ENCODE data around the gene STH.

DNA sequence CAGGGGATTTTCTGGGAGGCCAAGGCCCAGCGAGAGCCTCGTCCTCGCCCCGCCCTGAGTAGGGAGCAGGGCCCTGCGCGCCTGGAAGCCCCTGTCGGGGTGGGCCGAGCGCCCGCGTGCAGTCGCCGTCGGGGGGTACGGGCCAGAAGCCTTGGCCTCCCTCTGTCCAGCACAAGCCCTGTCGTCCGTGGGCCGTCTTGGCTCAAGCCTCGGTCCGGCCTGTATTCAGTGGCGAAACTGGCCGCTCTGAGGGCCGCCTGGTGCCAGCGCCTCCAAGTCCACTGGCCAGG lies 3.6 kb upstream of the HEXIM1 start:
- PRO-cap: no peak
- RAMPAGE, long total RNA, 2 experiments: no peak in any of the 2 experiments

DNA sequence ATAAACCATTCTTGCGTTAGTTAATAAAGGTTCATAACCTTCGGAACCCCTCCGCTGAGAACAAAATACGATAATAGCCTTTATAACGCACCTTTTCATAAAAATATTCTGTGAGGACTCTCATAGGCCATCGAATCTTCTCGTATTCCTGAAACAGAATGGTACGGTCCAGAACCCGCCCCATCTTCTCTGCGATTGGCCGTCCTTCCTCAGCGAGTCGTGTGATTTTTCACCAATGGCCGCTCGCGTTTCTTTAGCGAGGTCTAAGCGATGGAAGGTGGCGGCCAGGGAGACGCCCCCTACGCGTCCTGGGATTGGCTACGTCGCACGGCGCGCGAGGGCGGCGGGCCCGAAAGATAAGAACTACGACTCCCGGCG lies 273 bp upstream of the HEXIM1 start:
- PRO-cap: bidirectional peak, plus-strand start outside the sequence, minus-strand start at position 220 of the sequence
- RAMPAGE, long total RNA, 2 experiments: start-site peak on the minus strand in 2 of 2 experiments, centred at positions 72 to 320 of the sequence, 15 reads per replicate

- PRO-cap: no peak
- RAMPAGE, long total RNA, 2 experiments: no peak in any of the 2 experiments
Observed at GRCh38 chr17:45190368-45190926, 28.8 kb downstream of the HEXIM2 start.

GRCh38 chr17:45224414-45224950 lies 2.8 kb downstream of the FMNL1 start:
- PRO-cap: no peak
- RAMPAGE, long total RNA, 2 experiments: no peak in any of the 2 experiments

- PRO-cap: no peak
- RAMPAGE, long total RNA, 2 experiments: no peak in any of the 2 experiments
Observed at GRCh38 chr17:45231480-45231742, 9.7 kb downstream of the FMNL1 start.

DNA sequence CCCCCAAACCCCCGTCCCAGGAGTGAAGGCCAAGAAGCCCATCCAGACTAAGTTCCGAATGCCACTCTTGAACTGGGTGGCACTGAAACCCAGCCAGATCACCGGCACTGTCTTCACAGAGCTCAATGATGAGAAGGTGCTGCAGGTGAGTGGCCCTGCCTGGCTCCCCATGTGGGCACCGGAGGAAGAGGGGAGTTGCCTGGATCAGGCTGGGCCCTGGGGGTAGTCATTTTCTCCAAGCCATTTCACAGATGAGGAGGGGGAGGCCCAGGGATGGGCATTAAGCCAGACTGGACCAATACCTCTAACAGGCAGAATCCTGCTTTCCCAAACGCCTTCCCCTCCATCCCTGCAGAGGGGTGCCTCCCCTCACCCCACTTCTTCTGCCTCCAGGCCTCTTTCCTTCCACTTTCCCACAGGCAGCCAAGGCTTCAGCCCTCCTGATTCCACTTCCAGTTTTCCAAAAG lies 19.5 kb downstream of the SPATA32 start:
- PRO-cap: no peak
- RAMPAGE, long total RNA, 2 experiments: no peak in any of the 2 experiments

DNA sequence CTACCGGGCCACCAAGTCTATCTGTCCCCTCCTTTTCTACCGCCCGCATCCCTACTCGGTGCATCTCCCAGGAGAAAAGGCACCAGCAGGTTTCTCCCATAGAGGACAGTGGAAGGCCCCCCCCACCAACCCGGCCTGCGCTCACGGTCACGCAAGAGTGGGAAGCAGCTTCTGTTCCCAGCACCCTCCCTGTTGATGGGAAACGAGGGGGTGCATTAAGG lies 26.8 kb upstream of the SPATA32 start:
- PRO-cap: no peak
- RAMPAGE, long total RNA, 2 experiments: no peak in any of the 2 experiments

GRCh38 chr17:45318869-45319947 lies 2.4 kb upstream of the MAP3K14 start:
- PRO-cap: no peak
- RAMPAGE, long total RNA, 2 experiments: no peak in any of the 2 experiments

DNA sequence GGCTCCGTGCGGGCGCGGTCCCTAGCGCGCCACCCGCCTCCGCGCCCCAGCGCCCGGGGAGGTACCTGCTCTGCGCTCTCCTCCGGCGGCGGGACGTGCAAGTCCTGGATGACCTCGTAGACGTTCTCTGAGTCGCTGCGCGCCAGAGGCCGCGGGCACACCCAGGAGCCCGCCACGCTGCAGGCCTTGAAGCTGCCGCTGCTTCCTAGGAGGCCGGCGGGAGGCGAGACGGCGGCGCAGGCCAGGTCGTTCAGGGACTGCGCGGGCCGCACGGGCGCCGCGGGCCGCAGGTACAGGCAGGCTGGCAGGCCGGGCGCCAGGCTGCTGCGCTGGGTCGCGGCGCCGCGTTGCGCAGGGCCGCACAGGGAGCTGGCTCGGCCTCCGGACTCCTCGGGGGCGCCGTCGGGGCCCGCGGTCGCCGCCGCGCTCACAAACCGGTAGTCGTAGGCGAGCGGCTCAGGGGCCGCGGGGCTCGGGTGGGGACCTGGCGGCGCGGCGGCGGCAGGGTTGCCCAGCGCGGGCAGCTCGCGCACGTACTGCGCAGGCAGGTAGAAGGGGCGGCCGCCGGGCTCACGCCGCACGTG lies 3.0 kb downstream of the ARHGAP27 start:
- PRO-cap: no peak
- RAMPAGE, long total RNA, 2 experiments: no peak in any of the 2 experiments

- PRO-cap: no peak
- RAMPAGE, long total RNA, 2 experiments: no peak in any of the 2 experiments
Observed at GRCh38 chr17:45438999-45439894, 6.6 kb upstream of the ARHGAP27 start.

DNA sequence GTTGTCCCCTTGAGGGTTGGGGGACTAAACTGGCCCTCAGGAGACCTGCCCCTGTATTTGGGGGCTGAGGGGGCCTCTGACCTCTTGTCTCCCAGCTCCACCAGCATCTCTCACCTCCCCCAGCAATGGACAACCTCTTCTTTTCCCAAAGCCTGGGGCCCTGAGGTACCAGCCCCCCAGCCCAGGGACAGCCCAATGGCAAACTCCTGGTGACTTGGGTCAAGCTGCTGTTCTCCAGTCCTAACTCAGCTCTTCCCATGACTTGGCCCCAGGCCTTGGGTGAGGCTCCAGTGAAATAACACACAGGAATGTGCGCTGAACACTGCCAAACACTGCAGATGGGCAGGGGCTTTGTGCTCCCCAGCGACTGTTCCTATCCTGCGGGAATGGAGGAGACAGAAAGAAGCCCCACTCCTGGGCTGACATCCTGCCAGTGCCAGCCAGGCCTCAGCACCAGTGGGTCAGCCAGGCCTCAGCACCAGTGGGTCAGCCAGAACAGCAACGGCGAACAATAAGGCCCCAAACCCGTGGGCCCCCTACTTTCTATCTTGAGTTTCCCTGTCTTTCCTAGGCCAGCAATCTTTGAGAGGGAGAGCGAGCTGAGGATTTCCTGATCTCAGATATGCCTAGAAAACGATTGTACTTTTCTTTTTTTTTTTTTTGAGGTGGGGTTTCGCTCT lies 14.6 kb upstream of the ARHGAP27 start:
- PRO-cap: no peak
- RAMPAGE, long total RNA, 2 experiments: no peak in any of the 2 experiments

DNA sequence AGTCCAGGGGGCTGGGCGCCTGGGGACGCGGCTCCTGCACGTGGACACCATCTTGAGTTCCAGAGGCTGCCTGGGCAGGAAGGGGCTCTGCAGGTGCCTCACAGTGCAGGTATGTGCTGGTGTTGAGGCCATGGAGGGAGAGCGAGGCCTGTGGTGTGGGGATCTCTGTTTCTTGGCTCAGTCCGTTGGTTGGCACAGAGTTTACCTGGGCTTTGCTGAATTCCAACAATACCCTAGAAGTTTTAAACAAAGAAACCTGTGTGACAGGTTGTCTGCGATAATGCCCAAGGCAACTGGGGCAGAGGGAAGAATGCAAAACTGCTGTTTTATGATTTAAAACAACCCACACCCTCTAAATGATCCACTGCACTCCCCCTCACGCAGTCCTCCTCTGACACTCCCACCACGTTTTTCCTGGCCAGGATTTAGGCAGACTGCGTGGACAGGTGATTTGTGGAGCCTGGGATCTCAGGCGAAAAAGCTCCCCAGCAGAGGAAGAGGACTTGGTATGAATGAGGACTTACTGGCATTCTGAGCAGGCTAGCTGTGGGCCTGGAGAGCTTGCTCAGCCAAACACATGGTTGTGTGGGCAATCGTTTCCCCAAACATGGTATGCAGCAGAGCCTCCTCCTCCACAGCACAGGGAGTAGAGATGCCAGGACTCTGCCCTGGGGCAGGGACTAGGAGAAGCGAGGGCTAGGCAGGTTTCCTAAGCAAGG lies 22.0 kb downstream of the PLEKHM1 start:
- PRO-cap: no peak
- RAMPAGE, long total RNA, 2 experiments: no peak in any of the 2 experiments

DNA sequence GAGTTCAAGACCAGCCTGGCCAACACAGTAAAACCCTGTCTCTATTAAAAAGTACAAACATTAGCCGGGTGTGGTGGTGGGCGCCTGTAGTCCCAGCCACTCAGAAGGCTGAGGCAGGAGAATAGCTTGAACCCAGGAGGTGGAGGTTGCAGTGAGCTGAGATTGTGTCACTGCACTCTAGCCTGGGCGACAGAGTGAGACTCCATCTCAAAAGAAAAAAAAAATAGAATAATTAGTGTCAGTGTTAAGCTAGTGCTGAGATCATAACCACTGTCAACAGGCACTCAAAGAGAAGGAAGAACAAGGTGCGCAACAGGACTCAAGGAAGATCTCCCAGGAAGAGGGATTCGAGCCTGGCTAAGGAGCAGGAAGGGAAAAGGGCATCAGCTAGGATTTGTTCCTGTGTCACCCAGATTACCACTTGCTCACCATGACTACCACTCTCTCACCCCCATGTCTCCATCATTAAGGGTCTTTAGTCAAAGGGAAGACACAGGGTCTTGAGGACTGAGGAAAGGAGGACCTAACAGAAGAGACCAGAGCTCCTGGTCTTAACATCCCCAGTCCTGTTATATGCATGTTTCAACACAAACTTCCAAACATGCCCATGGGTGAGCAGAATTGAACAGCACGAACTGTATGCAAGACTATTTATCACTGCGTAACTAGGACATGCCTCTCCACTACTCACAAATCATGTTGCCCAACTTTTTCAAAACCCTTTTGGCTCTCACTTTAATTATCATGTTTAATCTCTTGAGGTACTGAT lies 88.3 kb upstream of the PLEKHM1 start:
- PRO-cap: no peak
- RAMPAGE, long total RNA, 2 experiments: no peak in any of the 2 experiments

DNA sequence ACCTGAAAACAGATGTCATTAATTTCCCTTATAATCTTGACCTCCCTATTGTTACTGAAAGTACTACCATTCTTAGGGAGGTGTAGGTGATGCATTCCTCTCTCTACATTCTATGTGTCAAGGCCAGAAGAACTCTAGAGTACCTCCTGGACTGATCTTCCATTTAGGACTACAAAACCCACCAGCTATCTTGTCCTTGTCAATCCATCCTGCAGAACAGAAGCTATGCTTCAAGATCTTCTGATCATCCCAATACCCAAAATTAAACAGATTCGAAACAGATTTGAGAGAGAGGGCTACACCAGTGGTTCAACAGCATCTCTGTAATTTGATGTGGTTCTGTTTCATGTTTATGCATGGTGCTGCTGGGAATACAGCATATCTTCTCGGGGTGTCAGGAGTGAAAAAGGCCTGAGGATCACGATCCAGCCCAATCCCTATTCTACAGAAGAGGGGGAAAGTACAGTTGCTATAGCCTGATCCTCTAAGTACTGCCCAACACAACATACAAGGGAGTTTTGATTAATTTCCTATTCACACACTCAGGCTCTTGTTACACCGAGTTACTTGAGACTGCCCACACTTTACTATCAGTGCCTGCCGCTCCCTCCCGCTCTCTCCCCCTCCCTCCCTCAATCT lies 89.0 kb upstream of the PLEKHM1 start:
- PRO-cap: no peak
- RAMPAGE, long total RNA, 2 experiments: no peak in any of the 2 experiments

DNA sequence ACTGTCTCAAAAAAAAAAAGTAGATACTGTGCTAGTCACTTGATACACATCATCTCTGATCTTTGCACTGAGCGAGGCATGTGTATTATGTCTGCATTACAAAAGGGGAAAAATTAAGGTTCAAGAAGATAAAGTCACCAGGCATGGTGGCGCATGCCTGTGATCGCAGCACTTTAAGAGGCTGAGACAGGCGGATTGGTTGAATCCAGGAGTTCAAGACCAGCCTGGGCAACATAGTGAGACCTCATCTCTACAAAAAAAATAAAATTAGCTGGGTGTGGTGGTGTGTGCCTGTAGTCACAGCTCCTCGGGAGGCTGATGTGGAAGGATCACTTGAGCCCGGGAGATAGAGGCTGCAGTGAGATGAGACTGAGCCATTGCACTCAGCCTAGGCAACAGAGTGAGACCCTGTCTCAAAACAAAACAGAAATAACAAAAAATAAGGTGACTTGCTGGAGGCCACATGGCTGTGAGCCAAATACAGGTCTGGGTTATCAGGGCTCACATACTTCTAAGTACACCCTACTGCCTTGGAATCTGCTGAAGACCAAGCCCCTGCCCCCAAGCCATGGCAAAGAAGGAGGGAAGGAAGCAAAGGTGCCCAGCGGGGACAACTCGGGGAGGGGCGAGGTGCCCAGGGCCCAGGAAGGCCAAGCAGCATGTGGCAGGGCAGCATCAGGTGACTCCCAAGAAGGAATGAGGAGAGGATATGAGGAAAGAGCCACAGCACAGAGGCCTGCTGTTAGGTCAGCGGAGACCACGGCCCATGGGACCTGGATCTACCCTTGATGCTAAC lies 142.9 kb upstream of the CRHR1 start:
- PRO-cap: no peak
- RAMPAGE, long total RNA, 2 experiments: no peak in any of the 2 experiments

GRCh38 chr17:45935840-45936445 lies 41.6 kb downstream of the MAPT start:
- PRO-cap: no peak
- RAMPAGE, long total RNA, 2 experiments: no peak in any of the 2 experiments

DNA sequence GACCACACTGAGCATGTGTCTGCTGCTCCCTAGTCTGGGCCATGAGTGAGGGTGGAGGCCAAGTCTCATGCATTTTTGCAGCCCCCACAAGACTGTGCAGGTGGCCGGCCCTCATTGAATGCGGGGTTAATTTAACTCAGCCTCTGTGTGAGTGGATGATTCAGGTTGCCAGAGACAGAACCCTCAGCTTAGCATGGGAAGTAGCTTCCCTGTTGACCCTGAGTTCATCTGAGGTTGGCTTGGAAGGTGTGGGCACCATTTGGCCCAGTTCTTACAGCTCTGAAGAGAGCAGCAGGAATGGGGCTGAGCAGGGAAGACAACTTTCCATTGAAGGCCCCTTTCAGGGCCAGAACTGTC lies at the start of gene STH:
Gene STH (plus strand): TSS at position 12 of the 357 bp plus-strand sequence.
- PRO-cap: no peak
- RAMPAGE, long total RNA, 2 experiments: no peak in any of the 2 experiments

DNA sequence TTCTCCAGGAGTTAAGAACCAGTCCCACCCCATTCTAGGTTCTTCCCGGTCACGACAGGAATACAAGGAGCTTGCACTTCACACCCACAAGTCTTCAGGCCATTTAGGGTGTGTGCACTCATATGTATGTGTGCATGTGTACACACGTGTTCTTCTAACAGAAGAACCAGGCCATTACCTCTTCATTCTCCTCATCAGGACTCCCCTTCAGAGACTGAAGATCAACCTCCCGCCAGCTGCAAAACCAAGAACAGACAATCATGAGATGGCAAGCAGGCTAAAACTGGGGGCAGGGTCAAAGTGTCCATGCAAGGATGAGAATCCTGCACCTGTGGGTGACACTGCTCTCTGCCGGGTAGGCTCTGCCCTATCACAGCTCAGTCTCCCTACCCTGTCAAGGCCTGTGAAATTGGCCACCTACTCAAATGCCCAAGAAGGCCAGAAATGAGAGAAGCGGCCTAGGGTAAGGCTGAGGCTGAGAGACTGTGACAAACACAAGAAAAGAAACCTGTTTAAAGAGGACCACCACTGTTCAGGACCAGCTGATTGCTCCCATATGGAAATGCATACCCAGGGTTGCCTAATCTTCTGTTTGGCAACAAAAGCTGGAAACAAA lies 34.3 kb downstream of the STH start:
- PRO-cap: unidirectional peak, plus-strand start at position 441 of the sequence
- RAMPAGE, long total RNA, 2 experiments: start-site peak on the minus strand in 1 of 2 experiments, centred at position 260 of the sequence, 50 reads per replicate

GRCh38 chr17:46046746-46047148 lies 47.7 kb downstream of the STH start:
- PRO-cap: no peak
- RAMPAGE, long total RNA, 2 experiments: no peak in any of the 2 experiments

- PRO-cap: no peak
- RAMPAGE, long total RNA, 2 experiments: no peak in any of the 2 experiments
Observed at GRCh38 chr17:46151259-46151912, 41.8 kb downstream of the KANSL1 start.

Measured in body of pancreas (tissue), 2 donors.